Pulmonary artery (tissue), 1 donor: ENCODE data around the gene MRPS24.

DNA sequence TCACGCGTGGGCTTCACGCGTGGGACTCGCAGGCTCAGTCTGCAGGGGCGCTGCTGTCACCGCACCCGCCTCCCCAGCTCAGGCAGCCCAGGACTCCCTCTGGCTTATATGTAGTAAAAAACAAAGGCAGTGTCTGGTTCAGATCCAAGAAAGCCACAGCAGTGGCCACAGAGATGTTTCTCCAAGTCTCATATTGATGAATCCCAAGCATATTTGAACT, 239.8 kb upstream of the INHBA start:
- PRO-cap, result no peak

DNA sequence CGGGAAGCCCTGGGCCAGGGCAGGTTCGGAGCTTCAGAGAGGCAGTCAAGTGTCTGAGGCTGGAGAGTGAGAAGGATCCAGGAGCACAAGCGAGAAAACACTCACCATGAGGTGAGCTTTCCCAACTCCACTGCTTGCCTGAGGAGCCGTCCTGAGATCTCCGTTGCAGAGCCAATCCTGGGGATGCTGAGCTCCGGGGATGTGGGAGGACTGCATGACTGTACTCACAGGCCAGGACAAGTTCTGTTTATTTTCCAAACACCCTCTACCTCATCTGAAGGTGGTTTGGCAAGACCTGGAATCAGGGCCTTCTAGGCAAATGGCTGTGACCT, 38.7 kb downstream of the GLI3 start:
- PRO-cap, result no peak

GRCh38 chr7:42222739-42223510, 14.1 kb downstream of the GLI3 start:
- PRO-cap, result no peak

DNA sequence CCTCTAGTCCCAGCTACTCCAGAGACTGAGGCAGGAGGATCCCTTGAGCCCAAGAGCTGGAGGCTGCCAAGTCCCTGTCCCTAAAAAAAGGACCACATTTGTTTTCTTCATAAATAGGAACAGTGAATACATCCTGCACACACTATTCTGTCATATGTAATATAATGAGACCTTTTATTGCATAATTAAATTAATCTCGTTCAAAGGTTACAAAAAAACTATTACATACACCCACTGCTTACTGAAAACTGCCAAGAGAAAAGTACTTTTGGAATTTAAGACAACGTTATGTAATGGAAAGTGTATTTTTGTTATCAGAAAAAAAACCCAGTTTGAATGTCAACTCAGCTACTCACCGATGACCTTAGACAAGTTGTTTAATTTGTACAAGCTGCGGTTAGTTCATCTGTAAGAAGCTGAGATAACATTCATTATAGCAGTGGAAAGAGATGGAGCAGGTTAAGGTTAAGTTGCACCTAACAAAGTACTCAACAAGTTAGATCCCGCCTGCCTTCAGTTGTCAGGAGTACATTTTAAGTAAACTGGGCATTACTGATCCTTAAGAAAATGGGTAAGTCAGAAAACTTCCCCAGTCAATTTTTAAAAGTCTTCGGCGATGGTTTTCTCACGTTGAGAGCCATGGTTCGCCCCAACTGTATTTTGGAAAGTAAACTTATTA, 1.1 kb downstream of the PSMA2 start:
- PRO-cap, result no peak

DNA sequence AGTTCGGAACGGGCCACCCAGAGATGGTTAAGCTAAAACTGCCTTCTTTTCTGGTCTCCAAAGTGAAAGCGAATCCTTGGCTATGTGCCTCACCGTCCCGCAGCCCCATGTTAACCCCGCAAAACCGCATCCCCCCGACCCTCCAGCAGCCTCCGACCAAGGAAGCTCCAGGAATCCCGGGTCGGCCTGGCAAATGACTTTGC, 293 bp downstream of the PSMA2 start:
- PRO-cap, result no peak

- PRO-cap, result no peak
These were observed 53.1 kb upstream of the HECW1 start for GRCh38 chr7:43059344-43059671.

GRCh38 chr7:43294025-43294844, 181.8 kb downstream of the HECW1 start:
- PRO-cap, result no peak

GRCh38 chr7:43577394-43577949, 5.4 kb upstream of the STK17A start:
- PRO-cap, result no peak

DNA sequence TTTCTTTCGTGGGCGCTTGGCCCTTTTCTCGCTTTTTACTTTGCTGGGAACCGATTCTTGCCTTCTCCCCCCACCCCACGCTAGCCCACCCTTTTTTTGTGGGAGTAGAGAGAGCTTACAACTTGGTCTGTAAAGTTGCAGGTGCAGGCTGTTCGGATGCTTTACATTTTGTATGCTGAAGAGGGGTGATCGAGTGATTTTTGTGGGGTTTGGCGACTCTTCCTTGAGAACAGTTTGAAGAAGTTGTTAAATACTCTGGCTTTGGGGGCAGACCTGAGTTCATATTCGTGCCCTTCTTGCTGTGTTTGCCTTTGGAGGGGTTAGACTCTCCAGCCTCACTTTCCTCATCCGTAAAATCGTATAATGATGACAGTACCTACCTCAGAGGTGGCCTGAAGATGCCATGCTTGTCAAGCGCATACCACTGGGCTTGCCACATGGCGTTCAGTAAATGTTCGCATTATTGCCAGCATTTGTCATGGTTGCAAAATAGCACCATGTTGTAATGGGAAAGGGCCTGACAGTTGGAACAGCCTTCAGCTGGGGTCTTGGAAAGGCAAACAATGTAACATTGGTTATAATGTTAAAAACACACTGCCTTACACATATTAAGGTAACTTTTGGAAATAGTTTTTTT, 1.2 kb downstream of the STK17A start:
- PRO-cap, result no peak

DNA sequence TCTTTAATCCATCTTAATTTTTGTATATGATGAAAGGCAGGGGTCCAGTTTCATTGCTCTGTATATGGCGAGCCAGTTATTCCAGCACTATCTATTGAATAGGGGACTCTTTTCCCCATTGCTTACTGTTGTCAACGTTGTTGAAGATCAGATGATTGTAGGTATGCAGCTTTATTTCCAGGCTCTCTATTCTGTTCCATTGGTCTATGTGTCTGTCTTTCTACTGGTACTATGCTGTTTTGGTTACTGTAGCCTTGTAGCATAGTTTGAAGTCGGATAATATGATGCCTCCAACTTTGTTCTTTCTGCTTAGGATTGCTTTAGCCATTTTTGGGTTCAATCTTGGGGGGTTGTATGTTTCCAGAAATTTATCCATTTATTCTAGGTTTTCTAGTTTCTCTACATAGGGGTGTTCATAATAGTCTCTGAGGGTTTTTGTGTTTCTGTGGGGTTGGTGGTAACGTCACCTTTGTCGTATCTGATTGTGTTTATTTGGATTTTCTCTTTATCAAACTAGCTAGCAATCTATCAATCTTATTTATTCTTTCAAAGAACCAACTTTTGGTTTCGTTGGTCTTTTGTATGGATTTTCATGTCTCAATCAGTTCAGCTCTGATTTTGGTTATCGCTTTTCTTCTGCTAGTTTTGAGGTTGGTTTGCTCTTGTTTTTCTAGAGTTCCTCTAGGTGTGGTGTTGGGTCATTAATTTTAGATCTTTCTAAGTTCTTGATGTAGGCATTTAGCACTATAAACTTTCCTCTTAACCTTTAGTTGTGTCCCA, 26.9 kb downstream of the COA1 start:
- PRO-cap, result no peak

DNA sequence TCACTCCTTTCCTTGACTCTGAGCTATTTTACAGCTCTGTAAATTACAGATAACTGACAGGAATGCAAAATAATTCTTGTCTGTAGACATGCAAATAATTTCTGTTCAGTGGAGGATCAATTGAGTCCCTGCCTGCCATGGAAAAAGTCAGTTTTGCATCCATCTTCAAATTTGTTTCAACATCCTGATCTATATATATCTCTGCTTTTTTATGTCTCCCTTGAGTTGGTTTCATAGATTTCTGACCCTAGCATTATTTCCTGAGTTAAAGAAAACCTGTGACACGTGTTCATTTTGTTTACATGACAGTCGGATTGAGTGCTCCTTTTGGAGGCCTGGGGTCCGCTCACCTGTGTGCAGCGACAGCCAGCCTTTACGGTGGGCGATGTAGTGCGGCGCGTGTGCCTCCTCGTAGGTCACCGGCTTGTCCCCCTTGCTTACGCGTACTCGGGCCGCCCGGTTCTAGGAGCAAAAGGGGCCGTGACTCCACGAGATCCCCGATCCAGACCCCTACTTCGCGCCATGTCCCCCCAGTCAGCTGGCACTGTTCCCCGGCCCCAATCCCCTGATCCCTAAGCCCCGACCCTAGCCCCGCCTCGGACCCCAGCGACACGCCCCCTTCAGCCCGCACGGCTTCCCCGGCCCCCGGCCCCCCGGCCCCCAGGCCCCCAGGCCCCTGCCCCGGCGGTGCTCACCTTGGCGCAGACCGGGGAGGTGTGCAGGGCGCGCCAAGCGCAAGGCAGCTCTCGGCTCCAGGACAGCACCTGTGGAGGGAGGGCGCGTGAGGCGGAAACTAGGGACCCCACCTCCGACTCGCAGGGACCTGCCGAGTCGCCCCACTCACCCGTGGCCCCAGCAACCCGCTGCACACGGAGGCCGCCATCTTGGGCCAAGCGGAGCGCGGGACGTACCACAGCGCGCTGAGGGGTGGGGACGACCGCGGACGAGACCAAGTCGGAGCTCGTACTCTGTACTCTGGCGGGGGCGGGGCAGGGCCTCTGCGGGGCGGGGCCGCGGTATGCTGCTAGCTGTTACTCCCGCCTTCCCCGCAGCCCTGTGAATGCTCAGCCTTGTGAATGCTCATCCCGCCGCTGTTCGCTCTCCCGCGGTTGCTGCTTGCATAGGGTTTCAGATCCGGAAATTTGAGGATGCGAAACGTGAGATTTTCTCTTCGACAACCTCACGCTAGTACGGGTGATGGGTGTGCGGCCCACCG, at the start of gene MRPS24:
Gene MRPS24 (minus strand): TSS at position 905 of the 1,216 bp plus-strand sequence.
- PRO-cap, result bidirectional peak, plus-strand start at position 1,059 of the sequence, minus-strand start at position 865 of the sequence

DNA sequence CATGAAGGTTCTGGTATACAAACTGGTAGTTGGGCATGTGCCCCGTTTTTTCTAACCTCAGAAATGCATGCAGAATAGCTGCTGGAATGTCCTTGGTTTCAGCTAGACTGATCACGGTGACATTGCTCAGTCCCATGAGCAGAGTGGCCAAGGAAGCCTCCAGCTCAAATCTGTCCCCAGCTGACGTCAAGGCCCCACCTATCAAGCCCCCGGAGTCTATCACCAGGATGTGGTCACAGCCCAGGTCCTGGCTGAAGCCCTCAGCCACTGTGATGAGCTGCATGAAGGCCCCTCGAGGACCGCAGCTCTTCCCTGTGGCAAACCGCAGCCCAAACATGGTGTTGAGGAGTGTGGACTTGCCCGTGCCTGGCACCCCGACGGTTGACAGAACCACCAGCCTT, 7.7 kb upstream of the MRPS24 start:
- PRO-cap, result no peak

GRCh38 chr7:44320659-44321554, 4.5 kb downstream of the CAMK2B start:
- PRO-cap, result no peak

DNA sequence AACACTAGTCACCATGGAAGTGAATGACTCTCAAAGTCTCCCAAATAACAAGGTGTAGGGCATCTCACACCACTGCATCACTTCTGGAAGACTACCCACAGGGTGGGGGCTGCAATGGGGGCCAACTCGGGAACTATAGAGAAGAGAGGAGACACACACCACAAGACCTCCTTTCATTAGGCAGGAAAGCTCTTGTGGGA, 58.6 kb upstream of the CAMK2B start:
- PRO-cap, result no peak

DNA sequence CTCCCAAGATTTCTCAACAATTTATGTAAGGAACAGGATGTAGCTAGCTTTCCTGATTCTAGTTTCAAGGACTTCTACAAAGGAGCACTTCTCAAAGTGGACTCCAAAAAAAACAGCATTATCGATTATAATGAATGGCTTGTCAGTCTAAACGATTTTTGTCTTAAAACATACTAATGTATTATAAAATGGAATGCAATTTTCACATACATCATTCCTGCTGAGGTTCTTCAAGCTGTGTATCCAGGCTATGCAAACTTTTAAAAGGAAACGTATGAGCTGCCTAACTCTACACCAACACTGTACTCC, 3.5 kb downstream of the NUDCD3 start:
- PRO-cap, result no peak

DNA sequence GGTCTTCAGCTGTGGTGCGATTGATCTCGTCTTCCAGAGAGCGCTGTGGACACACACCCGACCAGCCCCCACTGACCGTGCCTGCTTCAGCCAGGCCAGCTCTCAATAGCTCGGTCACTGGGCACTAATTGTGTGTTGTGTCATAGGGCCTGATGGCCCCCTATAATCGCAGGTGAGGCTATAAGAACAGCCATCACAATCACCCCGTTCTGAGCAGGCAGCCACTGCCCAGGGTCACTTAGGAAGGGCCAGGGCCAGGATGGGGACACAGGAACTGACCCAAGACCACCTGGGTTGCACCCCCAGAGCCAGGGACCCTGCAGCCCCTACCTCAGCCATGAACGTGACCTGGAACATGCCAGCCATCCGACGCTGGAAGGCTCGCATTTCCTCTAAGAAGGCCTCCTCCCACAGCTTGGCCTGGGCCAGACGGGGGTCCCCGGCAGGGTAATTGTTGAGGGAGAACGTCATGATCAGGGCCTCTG, 5.2 kb downstream of the NPC1L1 start:
- PRO-cap, result no peak

DNA sequence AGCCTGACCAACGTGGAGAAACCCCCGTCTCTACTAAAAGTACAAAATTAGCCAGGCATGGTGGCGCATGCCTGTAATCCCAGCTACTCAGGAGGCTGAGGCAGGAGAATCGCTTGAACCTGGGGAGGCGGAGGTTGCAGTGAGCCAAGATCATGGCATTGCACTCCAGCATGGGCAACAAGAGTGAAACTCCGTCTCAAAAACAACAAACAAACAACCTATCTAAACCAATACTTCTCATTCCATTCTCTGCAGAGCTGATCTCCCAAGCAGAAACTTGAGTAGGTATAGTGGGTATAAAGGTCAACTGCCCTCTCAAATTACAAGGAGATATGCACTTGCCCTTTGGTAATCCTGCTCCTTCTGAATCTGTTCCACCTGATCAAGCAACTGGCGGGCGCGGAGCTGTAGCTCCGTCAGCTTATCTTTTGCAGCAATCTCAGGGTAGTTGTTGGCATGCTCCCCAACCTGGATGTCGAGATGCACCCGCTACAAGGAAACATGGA, 1.2 kb downstream of the TMED4 start:
- PRO-cap, result no peak

GRCh38 chr7:44637925-44639036, 31.9 kb downstream of the OGDH start:
- PRO-cap, result no peak

DNA sequence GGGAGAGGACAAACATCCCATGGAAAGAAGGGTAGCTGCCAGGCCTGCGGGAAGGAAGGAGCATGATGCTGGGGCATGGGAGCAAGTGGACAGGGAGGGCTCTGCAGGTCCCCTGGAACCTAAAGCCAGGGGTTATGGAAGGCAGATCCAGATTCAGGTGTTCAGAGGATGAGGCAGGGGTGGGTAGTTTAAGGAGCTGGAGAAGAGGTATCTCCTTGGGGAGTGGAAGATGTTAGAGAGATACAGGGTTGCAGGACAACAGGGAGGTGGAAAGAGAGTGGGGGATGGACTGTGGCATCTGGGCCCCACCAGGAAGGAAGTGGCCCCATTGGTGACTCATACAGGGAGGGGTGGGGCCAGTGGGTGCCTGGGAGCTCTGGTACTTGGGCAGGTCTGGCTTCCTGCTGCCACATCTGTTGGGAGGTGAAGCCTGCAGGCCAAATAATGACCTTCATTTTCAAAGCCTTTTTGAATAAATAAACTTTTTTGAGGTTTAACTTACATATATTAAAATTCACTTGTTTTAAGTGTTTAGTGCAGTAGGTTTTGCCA, 32.7 kb downstream of the OGDH start:
- PRO-cap, result no peak

DNA sequence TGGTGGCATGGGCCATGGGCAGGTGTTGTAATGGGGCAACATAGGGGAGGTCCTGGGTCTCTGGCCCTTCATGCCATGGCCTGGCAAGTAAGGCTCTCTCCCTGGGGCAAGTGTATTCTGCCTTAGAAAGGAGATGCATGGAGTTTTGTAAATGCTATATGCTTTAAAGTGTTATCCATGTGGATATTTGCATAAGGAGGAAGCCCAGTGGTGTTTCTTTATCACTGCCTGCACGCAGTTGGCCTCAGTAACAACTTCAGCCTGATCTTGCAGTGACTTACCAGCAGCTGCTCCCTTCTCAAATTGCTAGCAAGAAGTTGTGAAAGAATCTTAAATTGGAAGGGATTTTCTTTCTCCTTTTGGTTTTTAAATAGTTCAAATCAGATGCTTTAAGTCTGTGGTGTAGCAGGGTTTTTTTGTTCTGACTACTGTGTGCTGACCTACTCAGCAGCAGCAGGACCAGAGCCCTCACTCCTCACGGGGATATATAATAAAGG, 40.0 kb downstream of the OGDH start:
- PRO-cap, result no peak